Measurements from ENCODE around the gene FKTN.

DNA sequence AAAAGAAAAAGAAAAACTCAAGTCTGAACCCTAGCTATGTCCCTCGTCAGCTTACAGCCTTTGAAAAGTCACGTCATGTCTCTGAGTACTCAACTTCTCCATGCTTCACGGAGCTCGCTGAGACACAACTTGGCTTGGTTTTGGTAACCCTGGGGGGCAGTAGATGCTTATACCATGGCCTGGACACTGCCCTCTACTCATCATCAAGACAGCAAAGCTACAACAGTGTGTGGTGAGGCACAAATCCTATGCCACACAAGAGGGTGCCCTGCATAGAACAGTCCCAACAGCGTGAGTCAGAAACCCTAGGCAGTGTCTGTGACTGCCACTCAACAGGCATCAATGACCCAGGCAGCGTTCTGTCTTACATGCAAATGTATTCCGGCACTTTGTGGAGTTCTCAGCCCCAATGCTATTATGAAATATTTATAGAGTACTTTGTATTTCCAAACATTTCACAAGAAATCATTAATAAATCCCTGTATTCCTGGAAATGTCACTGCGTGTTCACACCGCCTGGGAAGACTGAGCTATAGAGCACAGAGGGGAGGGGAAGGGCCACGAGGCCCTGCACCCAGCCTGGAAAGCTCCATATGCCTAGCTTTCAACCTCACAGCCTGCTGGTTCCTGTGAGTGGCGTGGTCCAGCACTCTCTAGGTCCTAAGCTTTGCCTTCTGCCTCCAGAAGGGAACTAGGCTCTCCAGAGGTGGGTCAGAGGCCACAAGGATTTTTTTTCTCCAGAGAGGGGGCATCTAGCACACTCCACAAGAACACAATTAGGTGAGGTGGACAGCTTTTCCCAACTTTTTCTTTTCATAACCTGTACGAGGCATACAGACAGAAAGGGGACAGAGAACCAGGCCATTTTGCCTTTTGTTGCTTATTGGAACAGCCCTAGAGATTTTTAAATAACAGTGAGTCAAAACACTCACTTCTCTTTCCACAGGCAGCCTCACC is 77.8 kb downstream of the NIPSNAP3B start:
- PRO-cap: no peak

DNA sequence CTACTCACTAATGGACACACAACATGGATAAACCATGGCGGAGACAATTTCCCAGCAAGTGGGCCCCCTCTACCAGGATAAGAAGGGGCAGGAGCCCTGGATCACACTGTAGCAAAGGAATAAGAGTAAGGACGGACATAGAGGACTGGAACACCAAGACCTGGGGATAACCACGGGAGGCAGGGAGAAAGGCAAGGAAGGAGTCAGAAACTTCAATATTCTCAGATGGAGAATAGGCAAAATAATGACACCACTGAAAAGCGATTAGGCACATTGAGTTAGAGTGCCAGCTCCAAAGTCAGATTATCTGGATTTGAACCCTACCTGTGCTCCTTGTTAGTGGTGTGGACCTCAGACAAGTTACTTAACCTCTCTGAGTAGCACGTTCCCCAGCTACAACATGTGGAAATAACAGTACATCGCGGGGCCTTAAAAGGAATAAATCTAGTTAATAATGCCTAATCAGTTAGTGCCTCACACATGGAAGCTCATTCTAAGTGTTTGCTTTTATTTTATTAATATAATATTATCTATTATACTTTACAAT is 26.4 kb downstream of the ABCA1 start:
- PRO-cap: no peak

GRCh38 chr9:104927633-104927899 is 389 bp downstream of the ABCA1 start:
- PRO-cap: no peak

DNA sequence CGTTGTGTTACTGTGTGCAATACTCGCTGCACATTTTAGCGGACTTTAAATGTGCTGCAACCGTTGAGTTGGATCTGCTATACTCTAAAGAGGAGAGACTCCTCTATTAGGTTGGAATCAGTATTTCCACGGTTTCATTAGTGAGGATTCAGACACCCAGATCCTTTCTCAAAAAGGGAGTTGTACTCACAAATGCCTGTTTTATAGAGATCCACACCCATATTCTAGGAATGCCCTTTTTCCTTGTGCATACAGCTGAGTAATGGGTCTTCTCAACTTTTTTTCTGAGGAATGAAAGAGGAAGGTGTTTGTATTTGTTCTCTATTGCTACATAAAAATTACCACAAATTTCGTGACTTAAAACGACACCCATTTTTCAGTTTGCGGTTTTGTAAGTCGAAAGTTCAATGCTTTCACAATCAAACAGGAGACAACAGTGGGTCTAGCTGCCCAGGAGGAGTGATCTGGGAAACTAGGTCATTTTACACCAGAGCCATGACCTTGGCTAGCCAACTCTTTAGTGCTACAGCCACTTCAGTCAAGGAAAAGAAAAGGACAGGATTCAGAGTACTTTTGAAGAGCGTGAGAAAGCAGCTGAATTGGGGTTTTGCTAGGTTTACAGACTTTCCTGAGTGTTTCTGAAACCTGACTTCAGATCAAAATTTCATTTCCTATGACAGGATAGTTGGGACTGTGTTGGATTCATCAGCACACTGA is 52.7 kb upstream of the SLC44A1 start:
- PRO-cap: no peak

- PRO-cap: no peak
These were observed 54.8 kb downstream of the SLC44A1 start for GRCh38 chr9:105298789-105300128.

DNA sequence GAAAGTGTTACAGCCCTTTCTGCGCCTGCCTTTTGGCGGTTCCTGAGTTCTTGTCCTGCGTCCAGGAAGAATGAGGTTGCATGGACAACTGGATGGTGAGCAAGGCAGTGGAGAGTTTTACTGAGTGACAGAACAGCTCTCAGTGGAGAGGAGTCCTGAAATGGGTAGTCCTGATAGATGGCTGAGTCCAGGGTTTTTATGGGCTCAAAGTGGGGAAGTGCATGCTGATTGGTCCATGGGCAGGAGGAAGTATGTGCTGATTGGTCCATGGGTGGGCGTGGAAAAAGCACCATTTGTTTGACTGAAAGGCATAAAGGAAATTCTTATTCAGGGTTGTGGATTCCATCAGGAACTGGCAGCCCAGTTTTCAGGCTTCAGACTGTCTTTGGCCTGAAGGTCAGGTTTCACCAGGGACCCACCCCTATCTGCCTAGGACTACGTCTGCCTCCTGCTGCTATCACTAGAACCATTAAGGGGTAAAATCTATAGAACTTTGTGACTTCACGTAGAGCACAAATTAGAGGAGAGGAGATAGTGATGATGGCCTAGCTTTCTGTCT is 10.6 kb downstream of the FSD1L start:
- PRO-cap: no peak

DNA sequence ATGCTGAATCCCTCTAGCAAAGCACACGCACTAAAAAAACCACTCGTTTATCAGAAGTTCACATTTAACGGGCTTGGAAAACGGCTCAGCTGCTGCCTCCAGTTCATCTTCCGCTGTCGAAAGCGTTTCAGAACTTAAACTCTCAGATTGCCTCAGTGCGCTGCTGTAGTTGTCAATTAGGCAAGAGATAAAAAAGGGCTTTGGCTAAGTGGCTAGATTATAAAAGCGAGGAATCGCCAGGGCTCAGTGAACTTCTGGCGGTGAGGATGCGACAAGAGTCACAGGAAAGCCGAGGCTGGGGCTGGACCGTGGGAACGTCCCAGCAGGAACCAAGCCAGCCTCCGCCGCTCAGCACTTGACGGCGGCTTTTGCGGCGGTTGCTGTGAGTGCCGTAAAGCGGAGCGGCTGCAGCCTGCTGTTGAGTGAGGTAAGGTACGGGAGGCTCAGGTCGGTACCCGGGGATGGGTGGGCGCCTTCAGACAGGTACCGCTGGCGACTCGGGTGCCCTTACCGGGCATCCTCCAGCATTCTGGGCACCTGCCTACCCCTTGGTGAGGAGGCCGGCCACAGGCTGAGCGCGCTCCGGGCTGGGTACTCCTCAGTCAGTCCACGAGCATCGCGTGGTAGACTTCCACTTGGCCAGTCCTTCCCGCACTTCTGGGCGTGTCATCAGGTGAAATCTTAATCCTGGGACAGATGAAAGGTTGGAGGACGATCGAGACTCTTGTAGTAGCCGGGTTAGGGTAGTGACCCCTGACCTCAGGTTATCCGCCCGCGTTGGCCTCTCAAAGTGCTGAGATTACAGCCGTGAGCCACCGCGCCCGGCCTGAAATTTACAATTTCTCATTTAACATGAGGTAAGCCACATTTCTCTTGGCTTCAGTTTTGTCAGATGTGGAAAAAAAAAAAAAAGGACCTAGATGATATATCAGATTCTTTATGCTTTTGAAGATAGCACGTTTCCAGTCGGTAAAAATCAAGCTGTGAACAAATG is at the start of gene FKTN:
TSS of gene FKTN (plus strand) at position 393 of the 994 bp plus-strand sequence.
- PRO-cap: bidirectional peak, plus-strand start at position 394 of the sequence, minus-strand start at position 353 of the sequence

DNA sequence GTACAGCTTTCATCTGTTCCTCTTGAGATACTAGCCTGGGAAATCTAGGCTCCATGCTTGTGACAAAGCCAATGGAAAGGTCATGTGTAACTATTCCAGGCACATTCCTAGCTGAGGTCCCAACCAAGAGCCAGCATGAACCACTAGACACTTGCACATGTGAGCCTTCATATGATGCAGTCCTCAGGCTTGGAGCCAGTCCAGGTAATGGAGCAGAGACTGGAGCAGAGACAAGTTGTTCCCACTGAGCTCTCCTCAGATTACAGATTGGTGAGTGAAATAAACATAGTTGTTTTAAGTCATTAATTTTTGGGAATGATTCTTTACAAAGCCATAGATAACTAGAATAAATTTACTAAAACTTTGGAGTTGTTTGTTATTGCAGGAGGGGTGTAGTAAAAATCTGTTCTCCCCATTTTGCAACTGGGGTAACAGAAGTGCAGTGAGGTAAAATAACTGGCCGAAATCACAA is 412.3 kb upstream of the ZNF462 start:
- PRO-cap: no peak

DNA sequence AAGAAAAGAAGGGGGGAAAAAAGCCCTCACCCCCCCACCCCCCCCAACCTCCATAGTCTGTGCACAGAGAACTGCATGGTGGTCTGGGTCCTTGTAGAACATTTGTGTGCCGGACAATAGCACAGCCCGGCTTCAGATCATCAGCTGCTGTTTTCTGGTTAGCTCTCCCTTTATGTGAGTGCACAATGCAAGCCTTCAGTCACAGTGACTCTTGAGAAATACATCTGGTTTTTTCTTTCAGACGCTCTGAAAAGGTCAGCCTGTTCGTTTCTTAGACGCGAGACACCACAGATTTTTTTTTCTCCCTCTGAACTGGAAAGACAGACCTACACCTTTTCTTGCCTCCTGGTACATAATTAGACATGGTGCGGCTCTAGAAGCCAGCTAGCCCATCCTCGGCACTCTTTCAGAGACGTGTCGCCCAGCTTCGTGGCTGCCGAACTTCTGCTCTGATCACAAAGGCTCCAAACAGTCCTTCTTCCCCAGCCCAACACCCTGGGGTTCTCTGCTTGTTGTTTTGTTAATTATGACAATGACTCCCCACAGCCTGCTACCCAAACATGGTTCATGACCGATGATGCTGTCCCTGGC is 241.6 kb upstream of the ZNF462 start:
- PRO-cap: no peak

DNA sequence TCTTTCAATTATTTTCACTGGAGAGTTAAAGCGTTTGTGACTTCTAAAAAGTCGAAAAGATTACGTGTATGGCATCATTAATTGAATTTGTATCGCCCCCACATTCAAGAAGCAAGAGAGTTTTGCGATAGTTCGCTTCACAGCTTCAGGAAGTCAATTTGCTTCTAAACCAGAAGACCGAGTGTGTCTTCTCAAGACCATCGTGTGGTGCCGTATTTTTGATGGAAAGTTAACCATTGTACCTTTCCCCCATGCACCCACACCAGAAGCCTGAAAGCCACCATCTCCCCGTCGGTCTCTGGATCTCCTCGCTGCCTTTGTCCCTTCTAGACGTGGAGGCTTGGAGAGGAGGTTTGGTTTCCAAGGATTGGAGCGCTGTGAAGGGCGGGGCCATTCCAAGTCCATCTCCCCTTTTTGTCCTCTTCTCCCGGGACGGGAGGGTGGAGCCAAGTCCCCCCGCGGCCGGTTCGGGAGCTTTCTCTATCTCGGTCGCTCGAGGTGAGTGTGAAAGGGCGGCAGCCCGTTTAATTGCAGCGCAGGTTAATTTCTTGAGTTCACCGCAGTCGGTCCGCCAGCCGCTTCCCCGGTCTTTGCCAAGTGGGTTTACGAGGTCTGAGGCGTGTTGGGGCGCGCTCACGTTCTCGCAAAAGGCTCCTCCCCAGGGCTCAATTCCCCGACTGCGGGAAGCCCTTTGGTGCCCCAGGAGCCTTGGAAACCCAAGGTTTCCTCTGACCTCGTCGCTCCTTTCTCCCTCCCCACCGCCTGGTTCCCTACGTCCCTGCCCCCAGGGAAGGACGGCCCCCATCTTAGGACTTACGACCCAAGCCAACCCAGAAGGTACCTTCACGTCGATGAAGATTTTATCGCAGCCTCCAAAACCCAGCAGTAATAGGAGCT is 3.0 kb upstream of the ZNF462 start:
- PRO-cap: no peak

GRCh38 chr9:106880746-106881142 is 17.8 kb downstream of the ZNF462 start:
- PRO-cap: no peak

DNA sequence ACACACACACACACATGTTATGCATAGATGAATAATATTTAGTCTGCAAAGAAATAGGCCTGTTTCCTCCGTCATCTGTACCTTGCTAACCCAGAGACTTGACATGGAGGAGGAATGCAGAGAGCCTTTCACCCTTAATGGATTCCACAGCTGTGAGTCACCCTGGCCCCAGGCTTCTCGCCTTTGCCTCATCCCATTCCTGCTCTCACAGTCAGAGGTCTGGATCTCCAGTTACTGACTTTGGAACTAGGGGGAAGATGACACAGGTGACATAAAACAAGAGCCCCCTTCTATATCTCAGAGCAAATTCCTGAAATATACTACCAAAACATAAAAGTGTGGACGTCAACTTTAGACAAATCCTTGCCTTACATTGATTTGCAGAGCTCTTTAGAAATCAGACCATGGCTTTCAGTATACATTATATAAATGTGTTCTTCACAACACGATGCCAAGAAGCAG is 29.8 kb downstream of the ZNF462 start:
- PRO-cap: no peak

GRCh38 chr9:107248938-107249507 is 34.1 kb upstream of the RAD23B start:
- PRO-cap: no peak

GRCh38 chr9:107273563-107273970 is 9.5 kb upstream of the RAD23B start:
- PRO-cap: no peak

- PRO-cap: unidirectional peak, minus-strand start at chr9:107489565
These were observed 616 bp downstream of the KLF4 start for GRCh38 chr9:107488666-107489640.

DNA sequence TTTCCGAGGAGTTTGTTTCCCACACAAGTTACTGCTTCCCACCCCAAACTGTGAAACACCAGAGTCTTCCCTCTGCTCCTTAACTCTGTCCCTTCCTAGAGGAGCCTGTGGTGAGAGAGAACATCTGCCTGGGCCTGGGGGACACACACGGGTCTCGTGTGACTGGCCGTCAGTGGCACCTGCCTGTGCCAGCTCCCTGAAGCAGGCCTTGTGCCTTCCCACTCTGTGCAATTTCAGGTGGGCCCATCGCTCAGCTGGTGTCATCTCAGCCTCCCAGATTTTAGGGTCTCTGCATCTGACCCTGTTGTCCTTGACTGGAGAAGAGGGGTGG is 142.4 kb upstream of the KLF4 start:
- PRO-cap: no peak

DNA sequence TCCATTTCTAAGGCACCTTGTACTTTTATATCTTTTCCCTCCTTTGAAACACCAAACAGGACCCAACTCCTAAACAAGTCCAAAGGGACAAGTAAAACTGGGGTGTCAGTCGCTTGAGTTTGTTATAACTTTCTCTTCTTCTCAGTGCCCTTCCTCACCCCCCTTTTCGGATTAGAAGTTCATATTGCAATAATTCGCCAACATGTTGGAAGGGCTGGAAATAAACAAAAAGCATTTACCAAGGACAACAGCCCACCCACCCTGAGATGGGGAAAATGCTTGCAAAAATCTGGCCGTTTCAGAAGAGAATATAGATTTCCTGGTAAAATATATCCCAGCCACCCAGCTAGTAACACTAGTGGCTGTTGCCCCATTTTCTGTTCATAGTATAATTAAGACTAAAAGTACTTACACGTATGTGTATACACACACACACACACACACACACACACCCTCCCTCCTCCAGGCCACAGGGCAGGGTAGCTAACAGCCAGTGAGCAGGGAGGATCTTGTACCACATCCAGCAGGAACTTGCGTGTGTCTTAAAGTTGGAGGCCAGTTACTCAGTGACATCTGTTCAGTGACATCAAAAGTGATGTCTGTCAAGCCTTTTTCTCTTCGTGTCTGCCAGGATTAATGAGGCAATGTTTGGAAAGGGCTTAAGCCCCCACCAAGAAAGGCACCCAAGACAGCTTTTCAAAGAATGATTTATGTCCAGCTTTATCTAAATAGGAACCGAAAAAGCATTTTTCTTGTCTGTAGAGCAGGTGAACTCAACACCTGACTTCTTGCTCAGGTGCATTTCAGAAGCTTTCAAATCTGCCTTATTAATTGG is 149.2 kb upstream of the KLF4 start:
- PRO-cap: no peak

DNA sequence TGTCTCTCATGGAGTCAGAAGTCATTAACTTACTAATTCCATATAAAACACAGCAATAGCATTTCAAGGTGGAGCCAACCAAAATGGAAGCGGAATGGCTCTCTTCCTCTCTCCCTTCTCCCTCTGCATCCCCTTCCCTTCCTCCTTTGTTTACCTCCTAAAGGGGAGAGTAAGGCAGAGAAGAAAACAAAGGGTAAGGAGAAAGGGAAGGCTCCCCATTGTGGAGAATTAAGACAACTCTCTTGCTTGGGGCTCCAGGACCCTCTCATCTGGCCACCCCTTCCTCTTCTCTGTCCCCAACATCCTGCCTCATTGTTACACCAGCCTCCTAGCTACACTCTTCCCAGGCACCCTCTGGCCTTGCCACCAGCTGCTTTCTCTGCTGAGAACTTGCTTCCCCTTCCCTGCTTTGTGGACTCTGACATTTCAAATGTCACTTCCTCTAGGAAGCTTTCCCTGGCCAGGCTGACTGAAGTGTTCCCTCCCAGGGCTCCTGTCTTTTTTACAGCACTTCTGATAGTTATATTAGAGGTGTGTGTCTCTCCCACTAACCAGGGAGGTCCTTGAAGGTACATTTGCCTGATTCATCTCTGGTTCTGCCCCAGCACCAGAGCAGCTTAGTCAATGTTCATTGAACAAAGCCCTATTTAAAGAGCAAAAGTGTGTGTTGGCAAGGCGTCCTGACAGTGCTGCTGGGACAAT is 193.9 kb upstream of the KLF4 start:
- PRO-cap: no peak

DNA sequence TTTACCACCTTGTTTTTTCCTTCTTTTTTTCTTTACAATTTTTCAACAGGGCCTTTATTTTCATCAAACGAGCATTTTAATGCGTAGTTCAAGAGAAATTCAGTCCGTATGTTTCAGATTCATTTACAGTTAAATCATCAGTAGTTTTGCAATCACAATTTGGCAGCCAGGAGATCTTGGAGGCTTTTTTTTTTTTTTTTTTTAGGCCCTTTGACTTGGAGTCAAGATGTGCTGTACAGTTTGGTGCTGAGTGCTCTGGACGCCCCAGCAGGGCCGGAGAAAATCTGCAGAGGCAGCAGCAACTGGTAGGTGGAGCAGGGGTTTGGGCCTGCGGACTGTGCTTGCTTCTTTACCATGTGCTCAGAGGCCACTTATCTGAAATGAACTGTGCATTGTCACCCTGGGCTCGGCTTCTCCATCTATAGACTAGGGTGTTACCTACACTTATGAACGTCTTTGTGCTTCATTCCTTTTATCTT is 245.1 kb upstream of the KLF4 start:
- PRO-cap: no peak

- PRO-cap: no peak
These were observed 261.1 kb upstream of the KLF4 start for GRCh38 chr9:107750622-107751020.